Tongue (tissue), 2 donors: ENCODE results near the gene CTCFL.

DNA sequence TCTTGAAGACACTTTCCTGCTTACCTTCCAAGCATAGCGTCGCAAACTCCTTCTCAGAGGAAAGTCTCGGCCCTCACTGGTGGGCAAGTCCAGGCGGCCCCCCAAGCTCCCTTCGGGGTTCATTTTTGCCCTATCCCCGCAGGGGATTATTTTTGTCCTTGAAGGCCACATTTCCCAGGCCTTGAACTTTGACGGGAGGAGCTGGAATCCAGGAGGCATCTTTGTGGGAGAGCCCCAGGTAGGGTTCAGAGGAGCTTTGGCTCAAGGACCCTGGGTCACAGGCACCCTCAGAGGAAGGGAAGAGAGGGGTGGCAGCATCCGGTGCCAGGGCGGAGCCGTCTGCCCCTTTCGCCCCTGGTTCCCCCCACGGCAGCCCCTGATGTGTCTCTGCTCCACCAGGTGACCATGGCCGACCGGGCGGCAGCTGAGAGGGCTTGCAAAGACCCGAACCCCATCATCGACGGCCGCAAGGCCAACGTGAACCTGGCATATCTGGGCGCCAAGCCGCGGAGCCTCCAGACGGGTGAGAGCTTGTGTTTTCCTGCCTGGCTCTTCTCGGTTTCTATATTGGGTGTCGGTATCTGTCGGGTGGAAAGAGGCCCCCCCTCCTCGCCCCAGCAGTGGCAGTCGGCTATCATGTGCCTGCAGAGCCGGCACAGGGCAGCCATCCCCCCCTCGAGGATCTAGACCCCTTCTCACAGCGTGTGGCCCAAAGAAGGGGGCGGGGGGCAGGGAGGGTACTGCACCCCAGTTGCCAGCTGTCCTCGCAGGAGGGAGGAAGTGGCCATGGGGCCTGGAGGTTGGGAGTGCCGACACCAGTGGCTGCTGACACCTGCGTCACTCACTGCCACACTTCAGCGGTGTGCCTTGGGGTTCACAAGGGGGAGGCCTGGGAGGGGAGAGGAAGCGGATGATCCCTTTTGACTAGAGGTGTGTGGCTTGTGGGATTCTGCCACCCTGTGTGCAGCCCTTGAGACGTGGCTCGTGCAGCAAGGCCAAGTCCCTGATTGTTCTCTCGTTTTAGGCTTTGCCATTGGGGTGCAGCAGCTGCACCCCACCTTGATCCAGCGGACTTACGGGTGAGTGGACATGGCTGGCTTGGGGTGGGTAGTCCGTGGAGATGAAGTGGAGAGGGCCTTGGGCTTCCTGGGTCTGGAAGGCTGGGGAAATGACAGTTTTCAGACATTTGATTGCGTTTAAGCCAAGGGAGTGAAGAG lies 1.5 kb downstream of the RBM38 start:
- RAMPAGE, long total RNA: no peak

- RAMPAGE, long total RNA: no peak
Observed at GRCh38 chr20:57393624-57394675, 2.8 kb downstream of the RBM38 start.

GRCh38 chr20:57439360-57439837 lies 48.2 kb downstream of the RBM38 start:
- RAMPAGE, long total RNA: no peak

GRCh38 chr20:57495081-57495635 lies 29.8 kb downstream of the CTCFL start:
- RAMPAGE, long total RNA: no peak

DNA sequence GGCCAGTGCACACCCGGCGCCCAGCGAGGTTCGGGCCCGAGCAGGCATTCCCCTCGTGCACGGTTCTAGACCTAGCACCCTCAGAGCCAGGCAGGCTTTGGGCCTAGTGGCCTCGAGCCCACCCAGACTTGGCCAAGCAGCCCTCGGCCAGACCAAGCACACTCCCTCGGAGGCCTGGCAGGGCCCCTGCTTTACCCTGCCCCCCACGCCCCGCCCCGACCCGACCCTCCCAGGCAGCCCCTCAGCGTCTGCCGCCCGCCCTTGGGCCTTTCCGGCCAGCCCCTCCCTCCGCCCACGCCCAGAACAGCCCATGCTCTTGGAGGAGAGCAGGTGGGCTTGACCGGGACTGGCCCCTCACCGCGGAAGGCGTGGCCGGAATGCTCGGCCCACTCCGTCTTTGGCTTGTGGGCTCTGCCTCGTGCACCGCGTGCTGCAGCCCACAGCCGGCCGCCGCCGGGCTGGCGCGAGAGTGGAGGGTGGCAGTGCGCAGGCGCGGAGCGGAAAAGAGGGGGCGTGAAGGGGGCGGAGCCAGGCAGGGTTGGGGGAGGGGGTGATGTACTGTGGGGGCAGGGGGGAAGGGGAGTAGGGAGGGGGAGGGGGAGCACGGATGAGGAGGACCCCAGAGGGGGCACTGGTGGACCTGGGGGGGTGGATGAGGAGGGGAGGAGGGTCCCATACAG lies at the start of gene CTCFL:
Gene CTCFL, minus strand, starts transcription at position 471 of the 680 bp plus-strand sequence.
- RAMPAGE, long total RNA: no peak

DNA sequence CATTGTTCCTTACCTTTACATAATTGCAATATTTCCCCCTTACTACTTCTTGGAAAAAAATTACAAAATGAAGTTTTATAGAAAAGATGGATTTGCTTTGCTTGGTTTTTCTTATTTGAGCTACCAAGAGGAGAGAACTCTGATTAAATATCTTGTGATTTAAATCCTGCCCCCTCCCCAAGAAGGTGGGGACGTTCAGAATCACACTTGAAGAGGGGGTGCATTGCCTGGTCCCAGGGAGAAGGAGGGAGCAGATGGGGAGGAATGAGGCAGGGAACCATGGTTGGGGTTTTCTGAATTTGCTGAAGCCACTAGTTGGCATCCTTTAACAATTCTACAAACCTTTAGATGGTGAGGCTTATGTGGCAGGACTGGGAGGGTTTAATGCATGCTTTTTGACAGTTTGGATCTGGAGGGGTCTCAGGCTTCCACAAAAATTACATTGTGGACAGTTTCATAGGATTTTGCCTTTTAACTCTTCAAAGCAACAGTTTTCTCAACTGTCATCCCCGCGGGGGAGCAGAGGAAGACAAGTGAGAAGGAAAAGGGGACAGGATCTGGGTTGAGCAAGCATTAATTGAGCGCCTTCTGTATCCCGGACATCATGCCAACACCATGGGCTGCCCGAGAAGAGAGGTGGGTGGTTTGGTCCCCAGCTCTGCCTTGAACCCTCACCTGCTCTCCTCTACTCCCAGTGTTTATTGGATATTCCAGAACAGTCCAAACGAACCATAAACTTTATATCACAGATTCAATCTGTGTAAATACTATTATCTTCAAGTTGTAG lies 5.7 kb downstream of the PCK1 start:
- RAMPAGE, long total RNA: no peak

GRCh38 chr20:57702689-57703251 lies 7.0 kb downstream of the PMEPA1 start:
- RAMPAGE, long total RNA: no peak

DNA sequence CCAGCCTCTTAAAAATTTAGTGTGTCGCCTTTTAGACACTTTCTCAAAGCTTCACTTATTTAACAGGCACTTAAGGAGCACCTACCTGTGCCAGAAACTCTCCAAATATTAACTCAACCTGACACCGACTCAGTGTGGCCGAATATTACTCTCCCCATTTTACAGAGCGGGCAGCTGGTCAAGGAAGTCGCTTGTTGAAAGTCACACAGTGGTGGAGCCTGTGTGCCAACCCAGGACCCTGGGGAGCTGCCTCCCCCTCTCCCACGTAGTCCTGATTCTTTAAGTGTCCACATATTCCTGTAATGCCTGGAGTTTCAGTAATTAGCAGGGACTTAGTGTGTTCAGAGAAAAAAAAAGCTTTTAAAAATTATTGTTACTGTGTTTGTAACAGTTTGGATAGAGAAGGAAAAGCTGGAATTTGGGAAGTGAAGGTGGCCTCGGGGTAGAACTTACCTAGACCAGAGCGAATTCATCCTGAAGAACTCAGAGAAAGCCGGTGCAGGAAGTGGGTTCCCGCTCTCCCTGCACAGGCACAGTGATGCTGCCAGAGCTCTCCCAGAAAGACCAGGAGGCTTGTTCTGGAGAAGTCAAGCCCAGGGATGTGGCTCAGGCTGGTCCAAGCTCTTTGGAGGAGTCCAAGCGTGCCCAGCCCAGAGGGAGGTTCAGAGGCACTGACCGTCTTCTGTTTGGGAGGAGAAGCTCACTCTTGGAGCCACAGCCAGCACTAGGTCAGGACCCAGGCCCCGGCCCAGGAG lies 1.2 kb upstream of the PMEPA1 start:
- RAMPAGE, long total RNA: no peak

- RAMPAGE, long total RNA: no peak
Observed at GRCh38 chr20:57748385-57749391, 38.9 kb upstream of the PMEPA1 start.

DNA sequence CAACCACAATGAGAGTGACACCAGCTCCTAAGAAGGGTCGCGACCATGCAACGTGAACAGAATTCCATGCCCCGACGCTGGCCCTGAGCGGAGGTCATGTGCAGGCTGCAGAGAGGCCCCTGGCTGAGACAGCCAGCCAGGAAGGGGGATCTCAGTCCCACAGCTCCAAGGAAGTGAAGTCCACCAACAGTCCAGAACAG lies 200.1 kb upstream of the C20orf85 start:
- RAMPAGE, long total RNA: no peak

DNA sequence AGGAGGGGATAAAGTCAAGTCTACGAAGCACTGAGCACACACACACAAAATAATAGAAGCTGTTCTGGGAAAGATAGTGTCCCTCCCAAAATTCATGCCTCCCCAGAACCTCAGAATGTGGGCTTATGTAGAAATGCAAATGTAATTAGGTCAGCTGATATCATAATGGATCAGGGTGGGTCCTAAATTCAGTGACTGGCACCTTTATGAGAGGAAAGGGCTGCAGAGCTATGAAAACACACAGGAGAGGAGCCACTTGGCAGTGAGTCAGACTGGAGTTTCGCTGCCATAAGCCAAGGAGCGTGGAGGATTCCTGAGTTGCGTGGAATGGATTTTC lies 191.2 kb upstream of the C20orf85 start:
- RAMPAGE, long total RNA: no peak

DNA sequence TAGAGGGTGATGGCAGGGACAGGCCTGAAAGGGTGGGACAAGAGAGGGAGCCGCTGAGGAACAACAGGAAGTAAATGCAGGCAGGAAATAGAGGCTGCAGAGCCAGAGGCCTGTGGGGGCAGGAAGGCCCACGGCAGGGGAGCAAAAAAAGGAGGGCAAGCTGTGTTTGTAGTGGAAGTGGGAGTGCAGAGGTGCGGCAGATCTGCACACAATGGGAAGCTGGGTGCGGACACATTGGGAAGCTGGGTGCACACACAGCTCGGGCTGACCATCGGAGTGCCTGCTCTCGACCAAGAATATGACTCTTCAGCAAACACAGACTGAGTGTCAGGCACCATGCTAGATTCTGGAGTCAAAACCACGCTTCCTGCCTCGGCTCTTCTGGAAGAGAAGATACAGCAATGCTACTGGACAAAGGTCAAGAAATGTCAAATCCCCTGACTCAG lies 40.5 kb upstream of the RAB22A start:
- RAMPAGE, long total RNA: no peak

DNA sequence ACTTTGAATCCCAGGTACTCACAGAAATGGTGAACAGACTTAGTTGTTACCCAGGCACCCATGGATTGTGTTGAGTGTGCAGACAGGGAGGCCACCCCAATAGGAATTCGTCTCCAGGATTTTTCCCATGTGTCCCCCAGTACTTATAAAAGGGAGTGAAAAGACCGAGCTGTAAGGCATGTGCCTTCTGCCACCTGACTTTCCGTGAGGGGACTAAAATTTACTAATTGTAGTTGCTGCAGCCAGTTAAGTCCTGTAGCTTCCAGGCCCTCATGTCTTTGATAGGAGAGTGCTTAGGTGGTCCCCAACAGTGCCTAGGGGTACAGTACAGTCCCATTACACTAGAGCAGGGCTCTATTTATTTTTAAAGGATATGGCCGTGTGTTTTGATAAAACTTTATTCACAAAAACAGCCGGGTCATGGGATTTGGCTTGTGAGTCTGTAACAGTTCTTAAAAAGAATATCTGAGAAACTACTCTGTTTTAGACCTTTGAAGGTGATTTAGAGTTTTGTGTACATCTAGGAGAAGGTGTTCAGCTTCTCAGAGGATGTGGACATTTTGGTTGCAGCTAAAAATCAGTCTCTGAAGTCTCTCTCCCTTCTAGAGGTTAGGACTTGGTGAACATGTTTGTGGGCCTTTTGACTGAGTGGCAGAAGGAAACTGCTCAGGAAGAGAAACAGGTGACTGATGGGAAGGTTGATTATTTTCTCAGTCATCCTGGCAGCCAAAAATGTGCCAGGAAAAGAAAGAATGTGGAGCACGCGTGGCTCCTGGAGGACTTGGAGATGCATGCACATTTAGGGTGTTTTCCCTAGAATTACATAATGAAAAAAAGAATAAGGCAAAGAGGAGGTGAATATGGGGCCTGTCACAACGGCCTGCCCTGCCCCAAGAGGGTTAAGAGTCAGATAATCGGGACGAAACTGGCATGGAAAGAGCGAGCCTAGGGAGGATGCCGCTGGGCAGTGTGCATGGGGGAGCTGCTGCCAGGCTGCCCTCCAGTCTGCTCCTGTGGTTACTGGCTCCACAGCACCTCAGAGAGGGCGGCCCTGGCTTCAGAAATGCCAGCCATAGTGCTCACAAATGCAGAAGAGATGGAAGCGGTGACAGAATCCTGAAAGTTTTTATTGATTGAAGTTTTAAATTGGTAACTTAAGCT lies 57.4 kb downstream of the VAPB start:
- RAMPAGE, long total RNA: no peak

- RAMPAGE, long total RNA: no peak
Observed at GRCh38 chr20:58649478-58649902, 1.6 kb upstream of the STX16 start.

DNA sequence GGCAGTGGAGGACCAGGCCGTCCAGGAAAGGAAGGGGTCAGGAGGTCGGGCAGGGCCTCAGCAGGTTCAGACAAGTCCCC lies 128 bp downstream of the STX16 start:
- RAMPAGE, long total RNA: no peak

GRCh38 chr20:58855959-58856438 lies 35.2 kb upstream of the GNAS start:
- RAMPAGE, long total RNA: no peak

DNA sequence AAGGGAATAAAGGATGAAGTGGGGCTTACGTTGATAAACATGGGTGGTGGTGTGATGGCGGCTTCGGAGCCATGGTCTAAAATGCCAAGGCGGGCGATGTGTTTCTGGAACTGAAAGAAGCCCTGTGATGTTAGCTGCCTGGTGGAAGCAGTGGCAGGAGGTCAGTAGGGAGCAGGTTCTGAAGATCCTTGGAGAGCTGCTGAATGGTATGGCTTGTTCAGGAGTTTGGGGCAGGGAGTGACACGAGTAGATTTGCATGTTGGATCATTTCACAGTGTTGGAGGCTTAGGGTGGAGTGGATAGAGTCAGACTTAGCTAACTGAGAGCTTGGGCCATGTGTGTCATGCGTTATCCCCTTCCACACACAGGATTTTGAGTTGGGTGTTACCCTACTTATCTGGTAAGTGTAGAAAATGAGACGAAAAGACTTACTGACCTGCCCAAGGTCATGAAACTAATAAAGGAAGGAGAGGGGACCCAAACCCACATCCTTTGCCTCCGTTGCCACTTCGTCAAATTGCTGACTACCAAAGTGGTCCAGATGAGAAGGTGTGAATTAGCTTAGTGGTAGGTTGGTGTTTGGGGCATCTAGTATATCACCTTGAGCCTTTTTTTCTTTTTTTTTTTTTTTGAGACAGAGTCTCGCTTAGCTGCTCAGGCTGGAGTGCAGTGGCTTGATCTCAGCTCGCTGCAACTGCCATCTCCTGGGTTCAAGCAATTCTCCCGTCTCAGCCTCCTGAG lies 1.6 kb downstream of the NELFCD start:
- RAMPAGE, long total RNA: no peak

GRCh38 chr20:59002571-59003730 lies 4.1 kb downstream of the CTSZ start:
- RAMPAGE, long total RNA: no peak

DNA sequence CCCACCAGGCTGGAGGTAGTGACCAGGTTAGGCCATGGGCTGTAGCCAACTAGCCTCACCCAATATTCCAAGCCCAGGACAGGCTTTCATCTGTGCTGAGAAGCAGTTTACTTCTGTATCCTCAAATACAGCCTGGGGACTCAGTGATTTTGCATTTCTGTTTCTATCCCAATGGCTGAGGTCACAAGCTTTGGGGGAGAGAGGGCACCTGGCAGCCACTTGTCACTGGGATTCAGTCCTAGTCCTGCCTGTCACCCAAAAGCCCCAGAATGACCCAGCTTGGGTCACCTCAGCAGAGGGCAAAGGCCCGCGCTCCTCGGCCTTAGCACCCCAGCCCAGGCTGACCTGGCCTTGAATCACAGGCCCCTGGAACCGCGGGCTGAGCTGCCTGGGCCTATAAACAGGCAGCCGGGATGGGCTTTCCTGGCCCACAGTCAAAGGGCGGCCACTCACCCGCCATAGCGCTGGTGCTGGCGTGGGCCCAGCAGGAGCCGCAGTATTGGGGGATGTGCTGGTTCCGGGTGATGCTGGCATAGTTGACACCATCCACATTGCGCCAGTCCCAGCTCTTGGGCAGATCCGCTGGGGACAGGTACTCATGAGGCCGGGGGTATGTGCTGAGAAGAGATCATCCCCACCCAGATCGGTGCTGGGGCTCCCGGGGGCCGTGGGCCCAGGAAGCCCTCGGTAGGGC lies 1.0 kb downstream of the CTSZ start:
- RAMPAGE, long total RNA: no peak

GRCh38 chr20:59007656-59008634 lies 891 bp upstream of the CTSZ start:
- RAMPAGE, long total RNA: no peak